Glomerular endothelial cell (primary cell): Measurements from ENCODE around the gene SRP9.

DNA sequence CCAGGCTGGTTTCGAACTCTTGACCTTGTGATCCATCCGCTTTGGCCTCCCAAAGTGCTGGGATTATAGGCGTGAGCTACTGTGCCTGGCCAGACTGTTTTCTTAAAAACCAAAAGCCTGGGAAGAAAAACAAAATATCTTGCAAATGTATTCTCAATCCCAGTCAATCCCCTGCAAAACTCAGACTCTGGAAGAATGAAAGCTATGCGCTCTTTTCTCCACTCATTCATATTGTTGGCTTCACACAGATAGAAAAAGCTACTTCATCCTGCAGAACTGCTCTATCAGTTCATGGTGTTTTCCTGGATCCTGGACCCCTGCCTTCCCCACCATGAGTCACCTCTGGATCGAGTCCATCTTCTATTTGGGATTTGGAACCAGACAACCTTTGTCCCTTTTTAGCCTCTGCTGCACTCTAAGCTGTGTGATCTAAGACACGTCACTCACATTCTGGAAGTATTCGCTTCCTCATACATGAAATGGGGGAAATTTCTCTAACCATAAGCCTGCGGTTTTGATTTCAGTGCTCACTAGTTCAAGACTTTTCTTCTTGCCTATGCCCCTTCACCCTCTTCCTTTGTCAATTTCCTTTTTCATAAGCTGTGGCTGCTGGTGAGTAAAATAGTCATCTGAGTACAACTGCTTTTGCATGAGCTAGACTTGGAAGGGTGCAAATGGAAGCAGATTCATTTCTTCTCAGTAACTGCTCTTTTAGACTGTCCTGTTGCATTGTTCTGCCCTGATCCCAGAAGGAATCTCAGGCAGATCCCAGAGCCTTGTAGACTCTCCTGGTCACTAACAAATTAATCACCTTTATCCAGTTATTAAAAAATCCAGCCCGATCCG, 14.1 kb upstream of the DEGS1 start:
- RAMPAGE, long total RNA: no peak

GRCh38 chr1:224184664-224184998, 1.6 kb downstream of the DEGS1 start:
- RAMPAGE, long total RNA: no peak

- RAMPAGE, long total RNA: no peak
These were observed 42.4 kb downstream of the NVL start for GRCh38 chr1:224287582-224288062.

- RAMPAGE, long total RNA: no peak
These were observed 29.0 kb downstream of the CNIH4 start for GRCh38 chr1:224385472-224386276.

- RAMPAGE, long total RNA: no peak
These were observed 3.2 kb downstream of the WDR26 start for GRCh38 chr1:224431377-224431854.

GRCh38 chr1:224457423-224457681, 22.8 kb upstream of the WDR26 start:
- RAMPAGE, long total RNA: no peak

- RAMPAGE, long total RNA: no peak
These were observed 71.2 kb upstream of the WDR26 start for GRCh38 chr1:224505855-224506119.

GRCh38 chr1:224528976-224529413, 87.1 kb upstream of the CNIH3 start:
- RAMPAGE, long total RNA: no peak

DNA sequence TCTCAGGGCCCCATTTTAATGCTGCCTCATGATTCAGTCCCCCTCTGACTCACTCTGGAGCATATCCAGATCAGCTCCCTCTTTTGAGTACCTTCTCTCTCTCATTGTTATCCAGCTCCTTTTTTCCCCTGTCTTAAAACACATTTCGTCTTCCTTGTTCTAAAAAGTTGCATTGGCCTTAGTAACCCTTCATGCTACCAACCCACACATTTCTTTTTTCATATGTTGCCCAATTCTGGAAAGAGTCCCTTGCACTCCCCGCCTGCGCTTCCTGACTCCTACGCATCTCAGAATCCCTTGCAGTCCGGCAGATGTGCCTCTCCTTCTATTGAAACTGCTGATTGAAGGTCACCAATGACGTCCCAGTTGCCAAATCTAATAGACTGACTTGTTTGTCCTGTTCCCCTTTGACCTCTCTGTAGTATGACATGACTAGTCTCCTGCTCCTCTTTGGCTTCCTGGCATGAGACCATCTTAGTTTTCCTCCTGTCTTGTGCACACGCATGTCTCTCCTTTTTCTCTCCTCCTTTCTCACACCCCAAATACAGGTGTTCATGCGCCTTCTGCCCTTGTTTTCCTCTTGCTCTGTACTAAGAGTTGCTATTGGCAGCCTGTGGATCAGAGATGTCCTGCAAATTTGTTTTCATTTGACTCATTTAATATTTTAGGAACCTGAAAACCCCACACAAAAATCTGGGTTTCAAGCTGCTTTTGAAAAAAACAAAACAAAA, 92.3 kb downstream of the CNIH3 start:
- RAMPAGE, long total RNA: no peak

GRCh38 chr1:224882428-224882670, 47.1 kb upstream of the DNAH14 start:
- RAMPAGE, long total RNA: no peak

DNA sequence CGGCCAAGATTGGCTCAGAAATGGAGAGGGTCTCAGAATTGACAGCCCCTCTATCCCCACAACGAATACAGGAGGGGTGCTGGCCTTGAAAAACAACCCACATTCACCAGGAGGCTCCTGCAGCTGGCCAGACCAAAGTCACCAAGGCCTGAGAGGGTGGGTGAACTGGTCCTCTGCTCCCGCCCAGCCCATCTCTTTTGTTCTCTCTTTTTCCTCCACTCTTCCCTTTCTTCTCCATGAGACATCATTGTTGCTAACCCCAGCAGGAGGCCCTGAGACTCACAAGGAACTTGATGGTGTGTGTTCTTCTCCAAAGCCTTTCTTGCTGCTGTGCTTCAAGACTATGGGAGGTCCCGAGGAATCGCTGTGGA, 35.9 kb downstream of the LBR start:
- RAMPAGE, long total RNA: no peak

- RAMPAGE, long total RNA: no peak
These were observed 27.2 kb downstream of the LBR start for GRCh38 chr1:225400469-225401192.

- RAMPAGE, long total RNA: no peak
These were observed 14.9 kb downstream of the LBR start for GRCh38 chr1:225412698-225413506.

DNA sequence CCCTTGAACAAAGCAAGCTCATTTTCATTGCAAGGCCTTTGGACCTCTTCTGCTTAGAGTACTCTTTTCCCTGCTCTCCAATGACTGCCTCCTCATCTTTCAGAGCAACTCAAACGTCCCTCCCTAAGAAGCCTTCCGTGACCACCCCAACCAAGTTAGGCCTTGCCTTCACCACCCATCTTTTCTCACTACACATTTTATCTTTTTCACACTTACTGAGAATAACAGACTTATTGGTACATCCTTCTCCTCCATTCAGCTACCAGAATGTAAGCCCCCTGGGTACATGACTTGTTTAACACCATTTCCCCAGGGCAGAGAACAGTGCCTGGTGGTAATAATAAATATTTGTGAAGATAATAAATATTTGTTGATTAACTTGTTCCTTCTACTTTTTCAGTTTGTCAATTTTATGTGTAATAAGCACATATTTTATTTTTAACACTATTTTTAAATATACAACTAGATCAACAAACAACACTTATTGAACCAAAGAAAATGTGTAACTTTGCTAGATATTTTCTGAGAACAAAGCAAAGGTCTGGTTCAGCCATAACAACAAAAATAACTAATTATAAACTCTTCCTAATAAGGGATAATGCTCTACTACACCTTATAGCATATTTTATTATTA, 39.7 kb downstream of the ENAH start:
- RAMPAGE, long total RNA: no peak

- RAMPAGE, long total RNA: start-site peak on the plus strand at chr1:225777823-225777872, 1,205 and 1,483 reads in 2 replicates
These were observed at the start of gene SRP9 for GRCh38 chr1:225776643-225777973. Gene SRP9 (plus strand): TSS chr1:225777826.

- RAMPAGE, long total RNA: no peak
These were observed 542 bp downstream of the SRP9 start for GRCh38 chr1:225777974-225778761.

DNA sequence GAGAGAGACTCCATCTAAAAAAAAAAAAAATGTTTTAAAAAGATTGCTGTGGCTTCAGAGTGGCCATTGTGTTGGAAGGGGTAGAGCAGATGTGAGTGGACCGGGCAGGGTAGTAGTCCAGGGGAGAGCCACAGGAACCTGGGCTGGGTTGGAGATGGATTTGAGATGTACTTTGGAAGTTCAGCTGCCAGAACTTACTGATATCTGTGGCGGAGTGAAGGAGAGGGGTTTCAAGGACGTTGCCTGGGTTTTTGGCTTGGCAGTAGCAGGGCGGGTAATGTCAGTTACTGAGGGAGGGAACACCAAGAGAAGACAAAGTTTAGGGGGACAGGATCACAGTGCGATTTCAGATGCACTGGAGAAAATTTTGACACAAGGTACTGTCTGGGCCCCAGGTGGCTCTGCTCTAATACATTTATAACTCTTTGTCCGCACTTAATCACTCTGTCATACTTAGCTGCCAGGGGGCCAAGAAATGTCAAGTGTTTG, 9.5 kb downstream of the EPHX1 start:
- RAMPAGE, long total RNA: no peak

DNA sequence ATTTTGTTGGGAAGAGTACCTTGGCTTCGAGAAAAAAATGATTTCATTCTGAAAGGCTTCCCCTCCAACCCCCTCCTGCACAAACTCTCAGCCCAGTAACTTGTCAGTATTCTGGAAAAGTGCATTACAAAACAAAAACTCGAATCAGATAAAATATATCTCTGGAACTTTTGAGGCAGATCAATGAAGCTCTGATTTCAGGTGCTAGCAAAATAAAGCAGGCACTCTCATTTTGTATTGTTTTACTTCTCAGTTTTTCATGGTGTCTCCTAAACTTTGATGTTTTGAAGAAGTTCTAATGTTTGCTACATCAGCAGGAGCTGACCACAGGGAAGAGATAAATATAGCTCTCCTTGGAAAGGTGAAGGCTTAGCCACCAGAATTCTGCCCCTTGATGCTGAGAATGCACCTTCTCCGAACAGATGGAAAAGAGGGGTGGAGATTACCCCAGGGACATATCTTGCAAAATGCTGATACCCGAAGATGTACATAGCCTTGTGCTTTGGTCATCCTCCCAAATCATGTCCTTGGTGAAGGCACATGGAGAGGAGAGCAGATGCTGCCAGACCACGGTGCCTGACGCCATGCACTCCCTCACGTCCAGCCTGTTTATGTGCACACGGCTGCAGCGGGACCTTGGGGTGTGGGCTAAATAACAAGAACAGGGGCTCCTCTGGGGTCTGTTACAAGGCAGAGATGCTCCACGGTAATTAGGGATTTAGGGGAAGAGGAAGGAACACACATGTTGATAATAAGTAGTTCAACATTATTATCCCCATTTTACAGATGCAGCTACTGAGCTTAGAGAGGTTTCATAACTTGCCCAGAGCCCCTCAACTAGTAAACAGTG, 12.6 kb downstream of the EPHX1 start:
- RAMPAGE, long total RNA: no peak

GRCh38 chr1:225823935-225824429, 14.1 kb downstream of the EPHX1 start:
- RAMPAGE, long total RNA: no peak

- RAMPAGE, long total RNA: no peak
These were observed 35.2 kb downstream of the EPHX1 start for GRCh38 chr1:225844961-225845733.